Melanocyte of skin (primary cell): ENCODE results near the genes TIMP2 and LGALS3BP.

- CAGE, long polyA plus RNA, 2 experiments: no peak in any of the 2 experiments
Observed at GRCh38 chr17:78202737-78203028, 11.4 kb upstream of the BIRC5 start.

DNA sequence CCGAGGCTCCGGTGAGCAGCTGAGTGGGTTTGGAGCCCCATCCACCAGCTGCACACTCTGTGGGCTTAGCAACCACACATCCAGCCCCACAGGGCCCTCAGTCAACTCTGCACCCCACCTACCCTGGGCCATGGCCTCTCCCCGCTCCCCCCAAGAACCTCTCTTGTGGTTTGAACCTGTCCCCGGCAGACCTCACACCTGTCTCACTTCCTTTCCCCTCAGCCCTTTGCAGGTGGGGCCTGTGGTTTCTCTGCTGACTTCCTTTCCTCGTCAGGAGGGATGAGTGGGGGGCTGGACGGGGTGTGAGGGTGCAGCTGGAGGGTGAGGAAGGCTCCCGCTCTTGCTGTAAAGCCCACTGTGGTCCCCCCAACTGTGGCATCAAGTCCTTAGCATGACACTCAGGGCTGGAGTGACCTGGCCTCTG lies 20.9 kb downstream of the TMEM235 start:
- CAGE, long polyA plus RNA, 2 experiments: no peak in any of the 2 experiments

- CAGE, long polyA plus RNA, 2 experiments: no peak in any of the 2 experiments
Observed at GRCh38 chr17:78272594-78273326, 41.3 kb downstream of the TMEM235 start.

GRCh38 chr17:78276090-78276433 lies 44.6 kb downstream of the TMEM235 start:
- CAGE, long polyA plus RNA, 2 experiments: no peak in any of the 2 experiments

DNA sequence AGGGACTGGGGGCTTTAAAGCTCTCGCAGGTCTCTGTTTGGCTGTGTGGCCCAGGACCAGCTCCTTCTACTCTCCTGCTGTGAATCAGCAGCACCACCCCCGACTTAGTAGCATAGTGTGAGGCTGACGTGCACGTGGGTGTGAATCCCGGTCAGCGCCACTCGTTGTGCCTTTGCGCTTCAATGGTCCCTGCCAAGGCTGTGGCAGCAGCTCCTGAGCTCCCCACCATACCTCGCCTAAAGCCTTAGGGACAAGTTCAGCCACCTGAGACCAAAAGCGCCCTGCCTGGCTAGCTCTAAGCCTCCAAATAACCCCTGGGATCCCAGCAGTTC lies 50.1 kb downstream of the TMEM235 start:
- CAGE, long polyA plus RNA, 2 experiments: no peak in any of the 2 experiments

GRCh38 chr17:78374466-78375800 lies 3.5 kb upstream of the PGS1 start:
- CAGE, long polyA plus RNA, 2 experiments: no peak in any of the 2 experiments

DNA sequence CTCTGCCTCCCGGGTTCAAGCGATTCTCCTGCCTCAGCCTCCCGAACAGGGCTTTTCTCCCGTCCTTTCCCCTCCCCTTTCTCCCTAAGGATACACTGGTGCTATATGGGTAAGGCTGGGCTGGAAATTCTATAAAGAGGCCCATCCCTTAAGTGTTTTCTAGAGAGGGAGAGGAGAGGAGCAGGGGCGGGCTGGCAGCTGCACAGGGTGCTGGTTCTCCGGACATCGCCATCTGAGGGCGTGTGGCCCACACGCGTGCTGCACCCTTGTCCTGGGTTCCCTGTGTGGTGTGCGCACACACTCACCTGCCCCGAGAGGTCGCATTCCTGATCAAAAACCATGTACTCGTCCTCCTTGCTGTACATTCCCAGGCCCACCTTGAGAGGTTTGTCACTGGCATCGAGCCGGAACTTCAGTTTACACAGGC lies 72.2 kb downstream of the DNAH17 start:
- CAGE, long polyA plus RNA, 2 experiments: no peak in any of the 2 experiments

DNA sequence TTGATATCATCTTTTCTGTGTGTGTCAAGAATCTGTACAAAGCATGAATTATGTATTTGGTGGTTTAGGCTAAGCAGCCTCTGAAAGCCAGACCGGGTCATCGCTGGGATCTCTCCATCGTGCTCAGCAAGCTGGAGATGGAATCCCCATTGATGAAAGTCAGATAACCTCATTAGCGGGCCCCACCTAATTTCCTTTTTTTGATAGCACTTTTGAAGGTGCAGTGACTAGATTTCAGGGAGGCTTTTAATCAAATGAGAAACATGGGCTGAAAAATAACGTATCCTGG lies 36.5 kb upstream of the DNAH17 start:
- CAGE, long polyA plus RNA, 2 experiments: no peak in any of the 2 experiments

DNA sequence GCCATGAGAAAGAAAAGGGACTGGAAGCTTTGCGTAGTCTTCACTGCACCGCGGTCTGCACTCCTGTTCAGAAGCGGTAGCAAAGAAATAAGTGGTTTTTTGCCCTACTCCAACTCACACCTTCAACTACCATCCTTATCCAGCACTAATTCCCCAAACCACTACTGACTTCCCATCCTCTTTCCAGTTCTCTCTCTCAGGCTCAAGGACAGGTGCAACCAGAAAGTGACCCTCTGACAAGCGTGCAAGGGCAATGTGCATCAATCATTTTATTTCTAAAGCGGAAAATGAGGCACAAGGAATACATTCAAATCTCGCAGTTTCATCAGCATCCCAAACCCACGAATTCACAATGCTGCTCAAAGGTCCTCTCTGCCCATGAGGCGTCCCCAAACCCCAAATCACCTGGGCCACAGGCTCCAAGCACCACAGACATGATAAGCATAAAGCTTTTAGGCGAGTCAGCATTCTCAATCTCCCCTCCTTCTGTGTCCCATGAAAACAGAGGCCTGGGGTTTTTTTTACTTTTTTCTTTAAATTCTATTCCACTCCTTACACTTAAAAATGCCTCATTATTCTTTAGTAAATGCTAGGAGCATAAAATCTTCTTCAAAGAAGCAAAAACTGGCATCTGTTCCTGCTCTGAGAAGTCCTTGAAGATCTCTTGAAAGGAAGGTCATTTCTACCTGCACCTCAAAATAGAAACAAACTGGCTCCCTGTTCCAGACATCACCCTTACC lies 55.1 kb downstream of the CYTH1 start:
- CAGE, long polyA plus RNA, 2 experiments: no peak in any of the 2 experiments

- CAGE, long polyA plus RNA, 2 experiments: no peak in any of the 2 experiments
Observed at GRCh38 chr17:78738055-78738757, 43.9 kb downstream of the CYTH1 start.

- CAGE, long polyA plus RNA, 2 experiments: no peak in any of the 2 experiments
Observed at GRCh38 chr17:78739368-78739768, 42.7 kb downstream of the CYTH1 start.

DNA sequence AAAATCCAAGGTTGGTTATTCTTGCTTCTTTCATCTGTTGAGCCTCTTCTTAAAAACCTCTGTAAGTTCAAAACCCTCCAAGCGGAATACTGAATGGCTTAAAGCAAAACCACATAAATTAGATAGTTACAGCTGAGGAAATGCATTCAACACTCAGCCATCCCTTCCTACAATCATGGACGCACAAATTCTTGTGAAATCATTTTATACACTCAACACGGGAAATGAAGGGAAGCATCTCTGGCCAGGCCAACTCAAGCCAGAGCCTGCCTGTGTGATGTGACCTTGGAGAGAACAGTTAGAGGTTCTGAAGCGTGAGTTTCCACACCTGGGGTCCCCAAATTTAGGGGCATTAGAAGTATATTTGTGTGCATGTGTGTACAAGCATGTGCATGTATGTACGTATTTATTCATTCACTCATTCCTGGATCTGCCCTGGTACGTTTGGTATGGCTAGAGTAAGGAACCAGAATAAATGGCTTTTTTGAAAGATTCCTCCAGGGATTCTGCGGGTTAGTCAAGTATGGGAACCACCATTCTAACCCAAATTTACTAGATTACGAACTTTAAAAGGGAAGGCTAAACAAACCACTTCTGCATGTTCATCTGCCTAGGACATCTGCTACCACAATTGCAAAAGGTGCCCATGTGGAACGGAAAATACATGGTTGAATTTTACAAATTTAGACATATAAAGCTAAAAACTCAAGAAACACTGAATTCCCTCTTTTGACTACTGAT lies 22.3 kb downstream of the CYTH1 start:
- CAGE, long polyA plus RNA, 2 experiments: no peak in any of the 2 experiments

DNA sequence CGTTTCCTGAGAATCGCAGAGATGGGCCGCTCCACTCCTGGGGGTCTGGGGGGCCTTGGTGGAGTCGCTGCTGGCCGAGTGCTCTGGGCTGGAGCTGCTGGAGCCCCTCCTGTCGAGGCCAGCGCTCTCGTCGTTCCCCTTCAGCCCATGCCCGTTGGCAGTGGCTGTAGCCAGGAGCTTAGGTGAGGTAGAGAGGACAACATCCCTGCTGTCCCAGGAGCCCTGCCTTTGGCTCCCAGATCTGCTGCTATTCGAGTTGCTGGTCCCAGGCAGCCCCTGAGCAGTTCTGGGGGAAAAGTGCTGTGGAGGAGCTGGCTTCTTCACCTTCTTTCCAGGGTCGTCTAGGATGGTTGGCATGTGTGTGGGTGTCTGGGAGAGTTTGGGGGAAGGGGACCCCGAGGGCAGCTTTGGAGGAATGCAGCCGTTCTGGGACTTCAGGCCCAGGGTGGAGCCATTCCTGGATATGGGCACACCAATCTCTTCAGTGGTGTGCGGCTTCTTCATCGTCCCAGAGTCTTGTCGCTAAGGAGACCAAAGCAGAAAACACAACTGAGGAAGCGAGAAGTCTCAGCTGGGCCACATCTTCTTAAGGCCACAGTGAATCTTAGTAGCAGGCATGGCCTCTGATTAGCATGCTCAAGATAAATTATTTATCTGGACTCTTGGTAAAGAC lies 25.2 kb upstream of the CYTH1 start:
- CAGE, long polyA plus RNA, 2 experiments: no peak in any of the 2 experiments

DNA sequence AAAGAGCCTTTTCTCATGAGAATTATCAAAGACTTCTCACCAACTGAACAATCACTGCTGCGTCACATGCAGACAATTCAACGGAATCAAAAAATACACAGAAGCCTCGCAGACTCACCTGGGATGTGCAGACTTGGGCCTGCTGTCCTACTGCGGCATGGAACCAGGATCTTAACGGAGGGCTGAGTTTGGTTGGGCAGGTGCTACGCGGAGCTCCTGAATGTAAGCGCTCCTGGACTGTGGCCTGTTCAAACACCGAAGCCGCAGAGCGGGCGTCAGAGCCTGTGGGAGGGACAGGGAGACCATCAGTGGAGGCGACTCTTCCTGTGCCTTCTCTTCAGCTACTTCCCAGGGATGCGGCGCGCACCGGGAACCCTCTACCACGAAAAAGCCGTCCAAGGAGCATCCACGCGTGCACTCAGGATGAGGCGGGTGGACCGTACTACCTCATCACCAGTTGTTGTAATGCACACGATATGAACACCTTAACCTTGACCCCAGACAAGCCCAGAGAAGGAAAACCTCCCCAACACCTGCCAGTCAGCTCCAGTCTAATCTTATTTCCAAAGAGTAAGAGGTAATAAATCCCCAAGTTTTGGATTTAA lies 2.0 kb downstream of the USP36 start:
- CAGE, long polyA plus RNA, 2 experiments: no peak in any of the 2 experiments

GRCh38 chr17:78840980-78841890 lies 621 bp upstream of the USP36 start:
- CAGE, long polyA plus RNA, 2 experiments: no peak in any of the 2 experiments

- CAGE, long polyA plus RNA, 2 experiments: no peak in any of the 2 experiments
Observed at GRCh38 chr17:78853494-78854394, 13.1 kb upstream of the USP36 start.

DNA sequence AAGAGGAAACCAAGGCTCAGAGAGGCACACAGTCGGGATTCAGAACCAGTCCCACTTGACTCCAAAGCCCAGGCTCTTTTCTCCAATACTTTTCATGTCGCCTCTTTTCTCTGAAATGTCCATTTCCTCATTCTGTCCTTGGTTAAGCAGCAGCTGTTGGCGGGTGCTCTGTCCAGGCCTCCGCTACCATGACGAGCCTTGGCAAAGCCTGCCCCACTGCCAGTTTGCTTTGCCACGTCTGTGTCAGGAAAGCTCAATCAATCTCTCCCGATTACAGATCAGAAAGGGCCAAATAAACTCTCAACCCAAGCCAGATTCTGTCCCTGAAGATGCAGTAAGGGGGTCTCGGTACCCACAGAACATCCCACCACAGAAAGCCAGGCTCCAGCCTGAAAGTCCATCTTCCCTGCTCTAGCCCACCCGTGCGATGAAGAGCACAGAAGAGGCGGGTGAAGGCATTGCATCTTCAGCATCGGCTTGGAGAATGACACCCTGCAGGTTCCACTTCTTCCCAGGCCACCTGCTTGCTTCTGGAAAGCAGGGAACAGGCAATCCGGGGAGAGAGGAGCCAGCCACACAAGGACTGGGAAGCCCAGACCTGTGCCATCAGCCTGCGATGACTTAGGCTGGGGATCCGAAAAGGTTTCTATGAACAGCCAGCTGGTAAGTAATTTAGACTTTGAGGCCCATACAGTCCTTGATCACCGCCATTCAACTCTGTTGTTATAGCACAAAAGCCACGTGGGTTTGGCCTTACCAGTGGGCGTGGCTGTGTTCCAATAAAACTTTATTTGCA lies 9.3 kb upstream of the CEP295NL start:
- CAGE, long polyA plus RNA, 2 experiments: no peak in any of the 2 experiments

DNA sequence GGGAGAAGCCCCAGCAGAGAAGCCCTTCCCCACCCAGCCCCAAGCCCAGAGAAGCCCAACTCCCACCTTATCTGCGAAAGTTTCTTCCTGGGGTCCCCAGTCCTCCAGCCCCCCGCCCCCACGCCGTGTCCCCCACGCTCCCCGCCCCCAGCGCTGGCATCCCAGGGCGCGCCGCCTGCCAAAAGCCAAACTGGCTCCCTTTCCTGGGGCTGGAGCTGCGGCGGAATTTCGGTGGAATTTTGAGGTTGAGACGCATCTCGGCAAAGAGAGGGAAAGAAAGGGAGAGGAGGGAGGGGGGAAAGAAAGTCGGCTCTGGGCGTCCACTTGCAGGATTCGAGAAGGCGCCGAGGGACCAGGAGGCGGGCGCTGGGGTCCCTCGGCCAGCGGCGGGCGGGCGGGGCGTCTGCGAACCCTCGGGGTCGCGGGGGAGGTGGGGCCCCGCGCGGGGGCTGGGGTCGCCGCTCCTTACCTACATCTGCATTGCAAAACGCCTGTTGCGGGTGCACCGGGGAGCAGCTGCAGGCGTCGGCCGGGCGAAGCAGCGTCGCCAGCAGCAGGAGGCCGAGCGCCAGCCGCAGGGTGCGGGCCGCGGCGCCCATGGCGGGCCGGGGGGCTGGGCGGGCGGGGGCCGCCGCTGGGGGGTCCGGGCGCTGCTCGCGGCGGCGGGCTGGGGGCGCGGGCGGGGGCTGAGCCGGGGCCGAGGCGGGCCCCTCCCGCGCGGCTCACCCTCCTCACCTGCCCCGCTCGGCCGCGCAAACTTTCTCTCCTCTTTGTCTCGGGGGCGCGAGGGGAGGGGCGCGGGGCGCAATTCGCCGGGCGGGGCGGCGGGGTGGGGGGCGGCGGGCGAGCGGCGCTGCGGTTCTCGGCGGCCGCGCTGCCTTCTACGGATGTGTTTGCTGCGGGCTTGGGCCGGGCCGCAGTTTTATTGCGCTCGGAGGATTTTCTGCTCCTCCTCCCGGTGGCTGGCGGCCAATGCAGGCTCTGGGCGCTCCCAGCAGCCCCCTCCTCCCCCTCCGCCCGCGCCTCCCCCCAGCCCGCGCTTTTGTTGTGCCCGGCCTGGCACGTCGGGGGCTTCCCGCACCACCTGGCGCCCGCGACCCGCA lies at the start of gene TIMP2:
Gene TIMP2, minus strand, starts transcription at position 898 of the 1,103 bp plus-strand sequence.
- CAGE, long polyA plus RNA, 2 experiments: no peak in any of the 2 experiments

DNA sequence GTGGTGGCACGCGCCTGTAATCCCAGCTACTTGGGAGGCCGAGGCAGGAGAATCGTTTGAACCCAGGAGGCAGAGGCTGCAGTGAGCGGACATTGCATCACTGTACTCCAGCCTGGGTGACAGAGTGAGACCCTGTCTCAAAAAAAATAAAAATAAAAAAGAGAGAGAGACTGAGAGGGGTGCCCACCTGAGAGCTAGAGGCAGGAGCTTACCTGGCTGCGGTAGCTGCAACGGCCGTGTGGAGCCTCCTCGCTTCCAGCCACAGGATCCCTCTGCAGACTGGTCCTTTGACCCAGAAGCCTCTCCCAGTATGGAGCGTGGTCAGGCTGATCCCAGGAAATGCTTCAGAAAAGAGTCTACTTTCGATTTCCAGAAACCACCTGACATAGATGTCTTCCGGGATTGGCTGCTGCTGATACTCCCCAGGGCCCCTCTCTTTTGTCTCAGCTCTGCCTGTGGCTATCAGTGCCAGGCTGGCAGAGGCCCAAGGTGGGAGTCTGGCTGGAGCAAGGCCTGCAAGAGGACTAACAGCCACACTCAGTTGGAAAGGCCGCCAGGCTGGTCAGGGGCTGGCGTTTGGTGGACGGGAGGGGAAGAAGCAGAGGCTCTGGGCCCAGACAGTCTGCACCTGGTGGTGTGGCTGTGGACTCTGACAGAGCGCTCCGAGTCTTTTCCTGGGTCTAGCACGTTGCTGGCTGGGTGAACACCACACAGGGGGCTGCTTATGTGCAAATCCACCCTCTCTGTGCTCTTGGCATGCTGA lies at the start of gene LGALS3BP:
Gene LGALS3BP, minus strand, starts transcription at position 312 of the 763 bp plus-strand sequence.
- CAGE, long polyA plus RNA, 2 experiments: start-site peak on the minus strand in 2 of 2 experiments, centred at positions 293 to 304 of the sequence, 536 to 1,537 reads per replicate

- CAGE, long polyA plus RNA, 2 experiments: no peak in any of the 2 experiments
Observed at GRCh38 chr17:78995643-78996482, 13.7 kb downstream of the CANT1 start.